Measurements from ENCODE around the genes LRRC34, TNIK and PLD1.

- PRO-cap = no peak
Measured at GRCh38 chr3:169390299-169390896, 273.1 kb downstream of the MECOM start.

- PRO-cap = no peak
Measured at GRCh38 chr3:169483651-169484217, 179.8 kb downstream of the MECOM start.

DNA sequence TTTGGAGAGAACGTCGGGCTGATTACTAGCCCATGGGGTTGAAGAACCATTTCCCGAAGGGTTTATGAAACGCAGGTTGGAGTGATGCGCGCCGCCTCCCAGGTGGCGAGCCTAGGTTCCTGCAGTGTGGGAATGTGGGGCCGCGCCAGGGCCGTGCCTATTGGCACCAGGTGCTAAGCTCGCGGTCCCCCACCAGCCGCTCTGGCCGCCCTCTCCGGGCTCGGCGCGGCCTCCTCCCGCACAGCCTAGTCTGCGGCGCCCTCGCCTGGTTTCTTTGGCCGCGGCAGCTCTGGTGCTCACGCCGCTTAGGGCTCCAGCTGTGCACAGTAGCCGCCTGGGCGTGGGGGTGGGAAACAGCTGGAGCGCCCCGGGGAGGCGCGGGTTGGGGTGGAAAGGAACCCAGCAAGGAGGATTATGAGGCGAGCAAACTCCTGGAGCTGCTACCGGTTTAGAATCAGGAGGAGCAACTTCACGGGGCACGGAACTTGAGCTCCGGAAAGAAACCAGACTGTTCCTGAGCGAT lies 5.6 kb upstream of the MECOM start:
- PRO-cap = no peak

DNA sequence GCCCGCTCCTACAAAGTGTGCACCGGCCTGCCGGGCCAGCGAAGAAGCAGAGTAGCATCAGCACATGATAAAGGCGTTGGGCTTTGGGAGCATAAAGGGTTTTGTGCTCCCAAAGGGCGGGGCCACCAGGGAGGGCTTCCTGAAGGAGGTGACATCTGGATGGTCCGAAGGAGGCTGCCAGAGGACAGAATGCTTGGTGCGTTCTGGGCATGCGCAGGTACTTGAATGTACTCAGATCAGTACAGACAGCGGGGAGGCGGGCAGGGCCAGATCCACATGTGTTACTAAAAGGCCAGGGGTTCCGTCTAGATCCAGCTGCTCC lies at the start of gene LRRC34:
TSS of gene LRRC34 (minus strand) at position 75 of the 322 bp plus-strand sequence.
- PRO-cap = bidirectional peak, plus-strand start at position 234 of the sequence, minus-strand start outside the sequence

- PRO-cap = no peak
Measured at GRCh38 chr3:170154347-170154940, 27.1 kb downstream of the PHC3 start.

DNA sequence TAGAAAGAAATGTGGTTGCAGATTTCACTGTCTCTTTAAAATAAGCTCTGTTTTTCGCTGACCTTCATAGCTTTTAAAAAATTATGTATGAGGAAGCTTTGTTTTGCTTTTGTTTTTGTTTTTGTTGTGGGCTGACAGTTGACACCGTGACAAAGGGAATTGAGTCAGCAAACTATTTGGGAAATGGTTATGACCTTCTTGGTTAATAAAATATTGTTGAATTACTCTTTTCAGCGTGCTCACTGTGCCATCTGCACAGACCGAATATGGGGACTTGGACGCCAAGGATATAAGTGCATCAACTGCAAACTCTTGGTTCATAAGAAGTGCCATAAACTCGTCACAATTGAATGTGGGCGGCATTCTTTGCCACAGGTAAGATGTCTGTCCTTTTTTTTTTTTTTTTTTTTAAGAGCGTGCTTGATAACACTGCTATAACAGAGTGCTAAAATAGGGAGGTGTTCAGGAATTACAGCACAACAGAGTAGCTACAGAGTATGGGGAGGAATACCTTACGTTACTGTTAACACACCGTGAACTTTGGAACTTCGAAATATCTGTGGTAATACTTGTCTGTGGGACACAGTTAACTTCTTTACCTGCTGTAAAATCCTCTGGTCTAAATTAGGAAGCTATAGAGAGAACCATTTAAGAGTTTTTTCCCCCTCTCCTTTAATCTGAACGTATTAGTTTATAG lies 48.1 kb downstream of the PRKCI start:
- PRO-cap = no peak

GRCh38 chr3:170778615-170779027 lies 91.4 kb downstream of the RPL22L1 start:
- PRO-cap = no peak

DNA sequence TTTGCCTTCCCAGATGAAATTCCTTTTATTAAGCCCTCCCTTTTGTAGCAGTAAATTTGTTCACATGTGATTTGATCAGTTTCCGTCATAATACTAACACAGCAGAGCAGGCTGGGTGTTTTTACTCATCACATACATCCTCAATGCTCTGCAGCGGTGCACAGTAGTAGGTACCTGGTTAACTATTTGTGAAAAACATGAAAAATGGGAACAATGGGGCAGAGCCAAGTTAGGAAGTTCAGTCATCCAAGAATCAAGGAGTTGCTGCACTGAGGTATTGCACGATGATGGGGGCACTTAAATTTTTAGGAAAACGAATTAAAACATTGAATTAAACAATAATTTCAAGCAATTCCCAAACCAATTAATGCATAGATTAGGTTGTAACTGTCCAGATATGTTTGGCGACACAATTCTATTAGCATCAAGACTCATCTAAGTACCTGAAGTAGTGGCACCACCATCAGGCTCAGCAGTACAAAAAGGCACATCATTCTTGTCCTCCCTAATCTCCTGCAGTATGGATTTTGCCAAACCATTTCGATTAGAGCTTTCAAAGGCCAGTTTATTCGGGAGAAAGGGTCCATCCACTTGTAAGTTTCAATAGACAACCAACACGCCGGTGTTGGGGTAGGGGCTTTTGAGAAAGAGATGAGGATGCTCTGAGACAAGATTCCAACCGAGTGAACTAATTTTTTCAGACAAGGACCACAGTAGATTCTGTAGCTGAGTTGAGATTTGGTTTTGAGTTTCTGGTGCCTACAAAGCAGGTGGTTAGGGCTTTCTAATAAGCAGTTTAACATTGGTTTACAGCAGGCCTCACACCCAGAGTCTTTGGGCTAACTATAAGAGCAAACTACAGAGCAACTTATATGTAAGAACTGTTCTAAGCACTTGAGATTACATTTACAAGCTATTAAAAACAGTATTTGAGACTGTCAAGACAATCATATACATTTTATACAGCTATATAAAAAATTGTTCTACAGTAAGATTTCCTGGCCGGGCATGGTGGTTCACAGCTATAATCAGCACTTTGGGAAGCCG lies 4.8 kb downstream of the RPL22L1 start:
- PRO-cap = no peak

DNA sequence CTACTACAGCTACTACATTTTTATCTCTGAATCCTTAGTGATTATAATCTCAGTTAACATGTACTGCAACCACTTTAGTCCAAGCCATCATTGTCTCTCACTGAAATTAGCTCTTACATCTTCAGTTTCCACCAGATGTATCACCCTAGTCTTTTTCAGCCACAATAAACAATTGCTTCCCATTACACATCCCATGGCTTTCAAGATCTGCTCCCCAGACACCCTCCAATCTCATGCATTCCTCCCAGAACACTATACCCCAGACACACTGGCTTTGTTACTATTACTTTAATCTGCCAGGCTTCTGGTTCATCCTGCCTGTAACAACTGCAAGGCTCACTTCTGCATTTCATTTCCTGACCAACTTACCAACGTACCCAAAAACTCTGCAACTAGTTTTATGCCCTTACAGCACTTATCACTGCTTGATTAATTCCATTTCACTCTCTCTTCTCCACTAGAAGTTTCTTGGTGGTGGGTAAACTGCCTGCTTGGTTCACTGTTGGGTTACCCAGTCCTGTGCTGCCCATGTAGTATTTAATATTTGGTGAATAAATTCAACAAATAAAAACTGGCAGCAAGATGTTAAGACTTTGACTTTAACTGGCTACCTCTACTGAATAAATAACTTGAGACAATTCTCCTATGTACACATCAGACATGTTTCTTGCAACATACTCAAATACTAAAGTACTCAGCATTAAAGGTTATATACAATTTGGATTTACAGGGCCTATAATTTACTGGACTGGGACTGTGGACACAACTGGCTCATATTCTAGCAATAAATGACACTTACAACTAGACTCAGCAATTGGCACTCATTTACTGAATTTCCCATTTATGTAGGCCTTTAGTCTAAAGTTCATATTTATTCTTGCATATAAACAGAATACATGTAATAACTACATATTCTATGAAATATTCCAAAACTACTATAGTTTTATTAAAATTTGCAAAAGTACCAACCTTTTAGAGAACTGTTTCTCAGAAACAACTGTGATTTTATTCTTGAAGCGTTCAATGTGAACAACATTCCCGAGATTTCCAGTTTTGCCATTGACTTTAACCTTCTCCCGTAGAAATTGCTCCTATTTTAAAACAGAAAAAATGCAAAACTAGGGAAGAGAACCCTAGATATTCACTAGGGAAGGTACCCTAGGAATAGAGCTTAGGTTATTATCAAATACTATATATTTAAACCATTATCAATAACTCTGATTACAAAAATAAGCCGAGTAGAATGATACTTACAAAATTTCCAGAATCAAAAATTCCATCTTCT lies 2.5 kb downstream of the RPL22L1 start:
- PRO-cap = no peak

- PRO-cap = no peak
Measured at GRCh38 chr3:170884150-170884992, 14.4 kb upstream of the RPL22L1 start.

GRCh38 chr3:171306747-171307110 lies 153.5 kb downstream of the TNIK start:
- PRO-cap = bidirectional peak, plus-strand start at chr3:171306946, minus-strand start at chr3:171306846

GRCh38 chr3:171459918-171460654 lies at the start of gene TNIK:
Gene TNIK (minus strand): TSS chr3:171460405.
- PRO-cap = bidirectional peak, plus-strand start at chr3:171460579, minus-strand start at chr3:171460405

- PRO-cap = no peak
Measured at GRCh38 chr3:171671577-171672269, 138.6 kb downstream of the PLD1 start.

DNA sequence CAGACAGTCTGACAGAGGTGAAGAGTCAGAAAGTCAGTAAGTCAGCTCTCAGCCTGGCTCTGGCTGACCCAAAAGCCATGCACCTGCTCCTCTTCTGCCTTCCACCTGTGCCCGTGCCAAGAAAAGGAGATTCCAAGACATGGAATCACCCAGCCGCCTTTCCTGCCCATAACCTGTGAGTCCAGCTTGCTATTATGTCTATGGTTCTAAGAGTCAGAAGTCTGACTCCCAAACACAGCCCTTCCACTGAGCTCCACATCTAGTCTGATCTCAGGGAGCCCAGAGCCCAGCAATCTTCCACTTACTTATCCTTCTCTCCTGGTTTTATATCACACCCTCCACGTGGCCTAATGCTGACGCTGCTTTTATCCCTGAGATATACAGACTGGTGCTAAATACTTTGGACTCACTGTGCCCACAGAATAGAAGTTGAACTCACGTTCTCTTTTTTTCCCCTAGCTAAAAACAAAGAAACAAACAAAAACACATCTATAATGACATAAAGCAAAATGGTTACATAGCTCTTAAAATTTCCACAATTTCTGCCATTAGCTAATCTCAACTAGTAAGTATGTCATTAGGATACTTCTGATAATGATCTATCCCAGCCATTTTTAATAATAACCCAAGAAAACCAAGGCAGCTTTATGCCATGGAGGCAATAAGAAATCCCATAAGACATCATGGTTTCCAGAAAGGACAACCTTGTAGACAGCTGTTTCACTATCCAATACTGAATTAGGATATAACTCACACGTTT lies 65.9 kb downstream of the PLD1 start:
- PRO-cap = no peak

DNA sequence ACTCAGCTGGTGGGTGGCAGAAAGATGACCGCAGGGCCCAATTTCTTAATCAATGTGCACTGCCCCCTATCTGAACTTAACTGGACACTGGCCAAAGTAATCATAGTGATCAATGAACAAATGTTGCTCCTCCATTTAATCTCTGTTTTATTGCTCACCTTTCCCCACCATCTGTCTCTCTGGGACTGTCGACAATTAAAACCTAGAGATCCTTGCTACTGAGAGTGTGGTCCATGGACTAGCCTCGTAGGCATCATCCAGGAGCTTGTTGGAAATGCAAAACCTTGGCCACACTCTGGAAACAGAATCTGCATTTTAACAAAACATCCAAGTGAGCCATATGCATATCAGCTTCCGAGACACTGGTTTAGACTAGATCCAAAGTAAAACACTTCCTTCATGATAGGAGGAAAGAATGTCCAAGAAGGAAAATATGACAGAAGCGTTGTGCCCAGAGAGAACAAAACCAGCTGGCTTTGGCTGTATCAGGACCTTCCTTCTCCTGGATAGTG lies 52.0 kb downstream of the PLD1 start:
- PRO-cap = no peak

- PRO-cap = bidirectional peak, plus-strand start at chr3:171809862, minus-strand start at chr3:171809787; bidirectional peak, plus-strand start at chr3:171810309, minus-strand start at chr3:171810165; bidirectional peak, plus-strand start at chr3:171810593, minus-strand start at chr3:171810473
Measured at GRCh38 chr3:171809824-171810905, at the start of gene PLD1. Gene PLD1 (minus strand): TSS chr3:171810483.

- PRO-cap = bidirectional peak, plus-strand start at chr3:172138180, minus-strand start at chr3:172138071
Measured at GRCh38 chr3:172137585-172138749, 98.6 kb downstream of the FNDC3B start.

GRCh38 chr3:172138803-172139513 lies 99.6 kb downstream of the FNDC3B start:
- PRO-cap = bidirectional peak, plus-strand start at chr3:172139272, minus-strand start at chr3:172139025

- PRO-cap = bidirectional peak, plus-strand start at chr3:172153519, minus-strand start at chr3:172153440
Measured at GRCh38 chr3:172153248-172154008, 114.0 kb downstream of the FNDC3B start.

GRCh38 chr3:172201011-172201689 lies 161.8 kb downstream of the FNDC3B start:
- PRO-cap = no peak